Measurements from ENCODE around the gene LMX1B.

DNA sequence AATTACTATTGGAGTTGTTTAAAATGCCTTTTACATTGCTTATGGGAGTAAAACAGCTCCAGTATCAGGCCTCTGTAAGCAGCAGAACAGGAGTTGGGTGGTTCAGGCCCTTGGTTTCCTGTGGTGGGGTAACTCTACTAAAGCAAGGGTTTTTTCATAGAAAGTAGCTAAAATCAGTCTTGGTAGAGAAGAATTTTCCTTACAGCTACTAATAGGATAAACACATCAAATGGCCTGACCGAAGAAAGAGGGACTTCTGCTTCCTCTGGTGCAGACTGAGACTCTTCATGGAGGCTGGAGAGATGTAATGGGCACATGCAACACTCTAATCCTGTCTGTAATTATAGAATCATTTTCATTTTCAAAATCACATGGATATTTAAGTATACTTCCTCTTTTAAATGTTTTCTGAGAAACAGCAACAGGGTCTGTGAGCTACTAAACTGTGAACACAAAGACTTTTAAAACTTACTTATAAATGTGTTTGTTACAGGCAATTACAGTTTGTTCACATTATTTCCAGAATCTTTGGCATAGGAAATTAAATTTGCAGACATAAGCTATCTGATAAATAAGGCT lies 176.9 kb downstream of the MAPKAP1 start:
- PRO-cap: no peak

DNA sequence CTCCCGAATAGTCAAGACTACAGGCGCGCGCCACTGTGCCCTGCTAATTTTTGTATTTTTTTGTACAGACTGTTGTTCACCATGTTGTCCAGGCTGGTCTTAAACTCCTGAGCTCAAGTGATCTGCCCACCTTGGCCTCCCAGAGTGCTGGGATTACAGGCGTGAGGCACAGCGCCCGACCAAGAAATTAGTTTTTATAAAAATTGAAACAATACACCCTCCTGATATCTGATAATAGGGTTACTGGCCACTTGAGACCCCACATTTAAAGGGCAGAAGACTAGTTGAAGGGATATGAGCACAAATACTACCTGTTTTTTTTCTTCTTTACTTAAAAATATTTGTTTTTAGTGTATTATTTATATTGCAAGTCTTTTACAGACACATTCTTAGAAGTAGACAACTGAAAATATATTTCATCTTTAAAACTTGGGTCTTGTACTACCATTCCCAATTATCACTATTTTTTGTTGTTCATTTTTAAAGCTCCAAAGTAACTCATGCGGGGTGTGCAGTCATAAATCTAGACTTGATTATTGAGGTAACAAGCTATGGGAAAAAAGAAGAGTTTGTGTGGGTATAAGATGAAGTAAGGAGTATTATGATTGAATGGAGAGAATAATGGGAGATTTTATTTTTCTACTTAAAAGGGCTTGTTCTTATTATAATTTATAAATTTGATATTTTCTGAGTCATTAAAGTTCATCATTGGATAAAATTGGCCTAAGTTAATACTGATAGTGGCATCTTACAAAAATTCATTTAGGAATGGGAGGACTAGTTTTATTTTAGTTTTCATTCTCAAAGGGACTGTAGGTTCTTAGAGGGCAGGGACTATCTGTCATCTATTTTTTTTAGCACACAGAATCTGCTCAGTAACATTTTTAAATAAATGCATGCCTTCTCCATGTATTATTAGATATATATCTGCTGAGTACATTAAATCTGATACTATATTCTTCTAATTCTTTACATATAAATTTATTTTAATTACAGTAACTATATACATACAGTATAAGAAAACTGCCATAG lies 18.4 kb downstream of the PBX3 start:
- PRO-cap: no peak

DNA sequence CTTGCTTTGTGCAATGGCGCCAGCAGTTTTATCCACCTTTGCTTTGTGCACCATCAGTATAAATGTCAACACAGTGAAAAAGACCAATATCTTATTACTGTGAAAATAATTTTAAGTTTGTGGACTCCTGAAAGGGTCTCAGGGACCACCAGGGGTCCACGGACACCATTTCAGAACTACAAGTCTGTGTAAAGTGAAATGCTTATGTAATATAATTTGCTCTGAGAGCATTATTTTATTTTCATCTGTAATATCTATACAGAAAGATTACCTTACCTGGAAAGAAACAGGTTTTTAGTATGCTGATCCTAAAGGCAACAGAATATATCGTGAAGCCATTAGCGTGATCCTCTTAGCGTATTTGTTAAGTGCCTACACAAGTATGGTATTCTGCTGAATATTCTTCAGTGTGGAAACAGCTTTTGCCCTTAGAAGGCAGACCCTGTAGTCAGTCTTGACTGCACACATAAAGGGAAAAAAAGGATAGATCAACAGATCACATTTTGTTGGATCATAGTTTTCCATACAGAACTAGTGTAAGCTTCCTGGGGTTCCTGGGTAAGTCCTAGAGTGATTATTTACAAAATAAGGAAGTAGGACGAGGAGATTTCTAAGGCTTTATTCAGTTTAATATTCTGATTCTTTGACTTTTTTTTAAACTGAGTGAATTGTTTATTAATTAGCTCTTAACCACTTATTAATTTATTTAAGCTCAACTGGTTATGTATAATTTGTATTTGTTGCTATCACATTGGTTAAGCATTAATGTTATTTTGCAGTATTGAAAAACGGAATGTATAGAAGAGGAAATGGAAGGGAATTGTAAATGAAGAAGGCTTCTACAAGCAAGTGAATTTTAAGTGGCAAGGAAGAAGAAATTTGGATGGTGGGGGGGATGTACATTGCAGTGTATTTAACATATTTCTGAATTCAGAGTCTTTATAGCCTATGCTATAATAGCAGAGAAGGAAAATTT lies 22.3 kb downstream of the PBX3 start:
- PRO-cap: no peak

DNA sequence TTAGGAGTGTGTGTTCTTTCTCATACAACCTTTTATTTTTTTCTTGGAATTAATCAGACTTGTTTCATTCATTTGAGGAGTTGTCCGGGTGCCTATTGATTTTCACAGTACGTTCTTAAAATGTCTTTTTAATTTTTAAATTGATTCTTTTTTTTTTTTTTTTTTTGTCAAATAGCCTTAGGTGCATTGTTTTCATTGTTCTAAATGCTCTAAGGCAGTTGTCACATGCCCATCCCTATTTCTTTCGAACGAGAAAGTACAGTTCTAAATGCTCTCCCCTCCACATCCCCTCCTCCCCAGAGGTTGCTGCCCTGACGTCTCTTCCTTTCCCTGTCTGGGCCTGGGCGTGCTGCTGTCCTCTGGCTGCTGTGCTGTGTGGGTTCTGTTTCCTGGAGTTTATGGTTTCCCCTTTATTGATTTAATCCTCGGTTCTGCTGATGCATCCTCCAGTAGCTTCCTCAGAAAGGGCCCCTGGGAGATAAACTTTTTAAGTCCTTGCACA lies 48.6 kb downstream of the MVB12B start:
- PRO-cap: no peak

GRCh38 chr9:126390296-126390652 lies 63.6 kb downstream of the MVB12B start:
- PRO-cap: no peak

- PRO-cap: unidirectional peak, plus-strand start at chr9:126613940
Observed at GRCh38 chr9:126613419-126614491, at the start of gene LMX1B. Gene LMX1B, plus strand, starts transcription at chr9:126613928.

DNA sequence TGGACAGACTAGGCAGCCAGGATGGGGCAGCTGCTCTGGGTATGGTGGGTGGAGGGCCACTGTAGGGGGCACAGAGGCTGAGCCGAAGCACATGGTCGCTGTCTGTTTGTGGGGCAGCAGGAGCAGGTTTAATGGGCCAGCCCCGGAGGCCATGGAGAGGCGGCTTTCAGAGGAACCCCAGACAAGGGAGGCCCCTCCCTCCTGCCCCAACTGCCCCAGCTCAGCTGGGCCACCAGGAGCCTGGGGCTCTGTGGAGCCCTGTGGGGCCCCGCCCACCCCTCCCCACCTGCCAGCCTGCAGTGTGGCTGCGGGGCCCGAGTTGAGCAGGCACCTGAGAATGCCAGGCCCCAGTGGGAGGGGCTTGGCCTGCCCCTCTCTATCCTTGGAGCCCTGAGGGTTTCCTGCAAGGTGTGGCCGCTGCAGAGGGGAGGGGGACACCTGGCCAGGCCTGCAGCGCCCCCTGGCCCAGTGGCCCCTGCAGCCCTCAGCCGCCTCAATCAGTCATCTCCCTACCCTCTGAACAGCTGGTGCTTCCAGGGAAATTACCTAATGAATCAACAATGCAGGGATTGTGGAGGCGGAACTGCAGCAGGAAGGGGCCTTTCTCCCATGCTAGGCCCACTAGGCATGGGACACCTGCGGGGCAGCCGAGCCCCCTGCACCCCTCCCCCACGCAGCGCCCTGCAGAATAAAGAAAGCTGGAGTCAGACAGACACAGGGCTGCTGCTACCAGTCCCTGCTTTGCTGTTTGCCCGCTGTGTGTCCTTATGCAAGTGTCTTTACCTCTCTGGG lies 47.9 kb downstream of the LMX1B start:
- PRO-cap: no peak

GRCh38 chr9:126664966-126665555 lies 51.3 kb downstream of the LMX1B start:
- PRO-cap: no peak

DNA sequence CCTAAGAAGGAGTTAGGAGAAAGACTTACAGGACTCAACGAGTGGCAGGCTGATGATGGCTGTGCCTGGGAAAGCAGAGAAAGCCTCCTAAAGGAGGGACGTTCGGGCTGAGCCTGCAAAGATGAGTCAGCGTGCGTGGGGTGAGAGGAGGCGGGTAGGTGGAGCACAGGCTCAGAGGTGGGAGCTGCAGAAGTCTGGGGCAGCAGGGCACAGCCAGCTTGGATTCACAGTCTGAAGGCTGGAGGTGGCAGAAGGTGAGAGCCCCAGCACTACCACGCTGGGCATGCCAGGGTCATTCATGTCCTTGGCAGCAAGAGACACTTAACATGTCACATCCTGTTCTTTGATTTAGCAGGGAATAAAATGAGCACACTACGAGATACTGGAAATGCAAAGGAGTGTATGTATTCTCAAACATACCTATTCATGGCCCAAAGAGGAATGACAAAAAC lies 90.9 kb downstream of the LMX1B start:
- PRO-cap: no peak

DNA sequence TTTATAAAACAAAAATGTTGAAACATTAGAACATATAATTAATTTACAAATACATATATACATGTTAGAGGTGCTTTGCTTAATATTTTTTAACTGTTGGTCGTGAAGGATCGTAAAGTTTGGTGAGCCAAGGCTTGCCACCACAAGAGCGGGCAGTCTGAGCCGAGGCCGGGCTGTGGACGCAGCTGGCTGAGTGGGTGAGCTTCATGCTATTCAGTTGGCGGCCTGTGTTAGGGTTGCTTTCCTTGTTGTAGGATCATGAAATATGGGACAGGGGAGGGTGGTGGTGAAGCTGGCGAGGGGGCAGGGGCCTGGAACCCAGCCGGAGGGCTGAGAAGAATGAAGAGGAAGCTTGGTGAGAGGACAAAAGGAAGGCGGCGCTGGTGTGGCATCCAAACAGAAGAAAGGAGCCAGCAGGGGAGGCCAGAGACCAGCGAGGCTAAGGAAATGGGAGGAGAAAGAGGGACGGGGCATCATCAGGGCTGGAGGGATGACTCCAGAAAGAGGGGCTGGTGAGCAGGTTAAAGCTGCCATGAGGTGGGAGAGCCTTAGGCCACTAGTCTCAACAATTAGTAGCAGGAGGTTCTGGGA lies 18.3 kb downstream of the RALGPS1 start:
- PRO-cap: no peak

DNA sequence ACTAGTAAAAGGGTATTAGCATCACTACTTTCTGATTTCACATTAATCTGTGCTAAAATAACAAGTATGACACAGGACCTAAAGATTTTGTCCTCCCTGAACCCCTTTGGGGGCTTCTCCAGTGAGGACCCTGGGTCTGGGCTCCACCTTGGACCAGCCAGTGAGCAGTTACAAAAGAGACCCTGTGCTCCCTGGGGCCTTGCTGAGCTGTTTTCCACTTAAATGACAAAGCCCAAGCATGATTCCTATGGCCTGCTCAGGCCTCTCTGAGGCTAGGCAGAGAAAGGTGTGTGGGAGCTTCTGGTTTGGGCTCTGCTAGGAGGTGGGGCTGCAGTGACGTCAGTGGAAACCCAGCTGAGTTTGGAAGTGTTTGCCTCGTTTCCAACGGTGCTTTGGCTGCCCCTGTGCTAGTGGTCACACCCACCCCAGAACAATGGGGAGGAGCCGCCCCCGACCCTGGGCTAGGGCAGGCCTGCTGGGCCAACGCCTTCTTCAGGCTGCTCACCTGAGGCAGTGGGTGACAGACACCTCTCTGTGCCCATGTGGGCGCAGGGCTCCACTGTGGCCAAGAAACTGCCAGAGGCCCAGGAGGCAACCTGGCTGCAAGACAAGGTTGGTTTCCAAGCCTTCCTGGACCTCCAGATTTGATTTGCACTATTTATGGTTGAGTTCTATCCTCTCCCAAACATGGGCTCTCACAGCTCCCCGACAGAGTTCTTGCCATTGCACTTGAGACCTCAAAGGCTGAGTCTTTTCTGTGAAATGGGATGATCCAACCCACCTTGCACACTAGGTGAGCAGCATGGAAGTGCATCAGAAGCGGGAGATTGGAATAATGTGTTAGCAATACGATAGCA lies 10.3 kb downstream of the ANGPTL2 start:
- PRO-cap: no peak

GRCh38 chr9:127244607-127245739 lies 19.6 kb upstream of the GARNL3 start:
- PRO-cap: bidirectional peak, plus-strand start at chr9:127245368, minus-strand start at chr9:127245190

DNA sequence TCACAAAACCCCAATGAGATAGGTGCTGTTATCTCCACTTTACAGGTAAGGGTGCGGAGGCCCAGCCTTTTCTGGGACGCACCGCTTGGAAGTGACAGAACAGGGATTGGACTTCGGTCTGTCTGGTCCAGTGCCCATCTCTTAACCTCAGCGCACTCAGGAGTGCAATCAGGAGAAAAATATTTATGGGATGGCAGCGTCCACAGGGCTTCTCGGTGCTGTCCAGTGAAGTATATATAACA lies 18.9 kb upstream of the GARNL3 start:
- PRO-cap: no peak

DNA sequence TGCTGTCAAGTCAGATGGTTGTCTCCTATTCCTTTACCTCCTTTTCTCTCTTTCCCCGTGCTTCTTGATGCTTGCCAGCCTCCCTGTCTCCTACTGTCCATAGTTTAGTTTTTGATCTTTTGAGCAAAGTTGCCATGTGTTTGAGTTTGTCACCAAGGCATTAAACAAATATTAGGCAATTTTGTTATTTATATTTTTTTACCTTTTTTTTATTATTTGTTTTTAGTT lies 17.2 kb upstream of the GARNL3 start:
- PRO-cap: no peak

GRCh38 chr9:127303727-127304303 lies 39.2 kb downstream of the GARNL3 start:
- PRO-cap: no peak

GRCh38 chr9:127384084-127384909 lies 12.7 kb upstream of the SLC2A8 start:
- PRO-cap: no peak

DNA sequence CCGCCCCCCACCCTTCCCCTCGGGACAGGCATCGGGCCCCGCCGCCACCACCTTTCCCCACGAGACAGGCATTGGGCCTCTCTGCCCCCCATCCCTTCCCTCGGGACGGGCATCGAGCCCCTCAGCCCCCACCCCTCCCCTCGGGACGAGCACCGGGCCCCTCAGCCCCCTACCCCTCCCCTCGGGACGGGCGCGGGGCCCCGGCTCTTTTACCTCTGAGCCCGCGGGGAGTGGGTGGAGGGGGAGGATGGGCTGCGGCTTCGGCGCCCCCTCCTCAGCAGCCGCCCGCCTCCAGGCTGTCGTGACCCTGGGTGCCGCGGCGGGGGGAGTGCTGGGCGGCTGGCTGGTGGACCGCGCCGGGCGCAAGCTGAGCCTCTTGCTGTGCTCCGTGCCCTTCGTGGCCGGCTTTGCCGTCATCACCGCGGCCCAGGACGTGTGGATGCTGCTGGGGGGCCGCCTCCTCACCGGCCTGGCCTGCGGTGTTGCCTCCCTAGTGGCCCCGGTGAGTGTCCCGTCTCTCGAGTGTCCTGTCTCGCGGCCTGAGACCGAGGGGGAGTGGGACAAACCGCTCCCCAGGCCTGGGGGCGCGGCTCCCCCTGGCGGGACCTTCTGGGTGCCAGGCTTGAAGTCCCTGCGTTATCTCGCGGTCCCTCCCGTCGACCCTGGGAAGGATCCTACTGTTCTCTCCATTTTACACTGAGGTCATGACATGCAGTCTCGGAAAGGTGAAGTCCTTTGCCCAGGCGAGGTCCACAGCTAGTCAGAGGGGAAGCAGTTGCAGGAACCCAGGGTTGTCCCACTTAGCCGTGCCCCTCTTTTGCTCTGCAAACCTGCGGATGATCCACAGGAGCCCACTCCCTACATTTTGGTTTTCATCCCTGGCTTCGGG lies 885 bp downstream of the SLC2A8 start:
- PRO-cap: no peak

GRCh38 chr9:127446445-127447325 lies 4.5 kb downstream of the RPL12 start:
- PRO-cap: no peak

- PRO-cap: bidirectional peak, plus-strand start at chr9:127450916, minus-strand start at chr9:127450885
Observed at GRCh38 chr9:127450353-127451177, 641 bp downstream of the RPL12 start.

DNA sequence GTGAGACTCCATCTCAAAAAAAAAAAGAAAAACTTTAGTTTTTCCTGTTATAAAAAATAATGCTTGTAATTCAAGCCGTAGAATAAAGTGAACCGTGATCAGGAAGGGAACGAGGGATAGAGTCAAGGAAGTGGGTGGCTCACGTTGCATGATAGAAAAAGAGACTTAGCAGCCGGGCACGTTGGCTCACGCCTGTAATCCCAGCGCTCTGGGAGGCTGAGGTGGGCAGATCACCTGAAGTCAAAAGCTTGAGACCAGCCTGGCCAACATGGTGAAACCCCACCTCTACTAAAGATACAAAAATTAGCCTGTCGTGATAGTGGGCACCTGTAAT lies 48.6 kb downstream of the LRSAM1 start:
- PRO-cap: no peak